IMR-90 (cell line): Measurements from ENCODE around the genes CDC42BPA, SNAP47 and RHOU.

DNA sequence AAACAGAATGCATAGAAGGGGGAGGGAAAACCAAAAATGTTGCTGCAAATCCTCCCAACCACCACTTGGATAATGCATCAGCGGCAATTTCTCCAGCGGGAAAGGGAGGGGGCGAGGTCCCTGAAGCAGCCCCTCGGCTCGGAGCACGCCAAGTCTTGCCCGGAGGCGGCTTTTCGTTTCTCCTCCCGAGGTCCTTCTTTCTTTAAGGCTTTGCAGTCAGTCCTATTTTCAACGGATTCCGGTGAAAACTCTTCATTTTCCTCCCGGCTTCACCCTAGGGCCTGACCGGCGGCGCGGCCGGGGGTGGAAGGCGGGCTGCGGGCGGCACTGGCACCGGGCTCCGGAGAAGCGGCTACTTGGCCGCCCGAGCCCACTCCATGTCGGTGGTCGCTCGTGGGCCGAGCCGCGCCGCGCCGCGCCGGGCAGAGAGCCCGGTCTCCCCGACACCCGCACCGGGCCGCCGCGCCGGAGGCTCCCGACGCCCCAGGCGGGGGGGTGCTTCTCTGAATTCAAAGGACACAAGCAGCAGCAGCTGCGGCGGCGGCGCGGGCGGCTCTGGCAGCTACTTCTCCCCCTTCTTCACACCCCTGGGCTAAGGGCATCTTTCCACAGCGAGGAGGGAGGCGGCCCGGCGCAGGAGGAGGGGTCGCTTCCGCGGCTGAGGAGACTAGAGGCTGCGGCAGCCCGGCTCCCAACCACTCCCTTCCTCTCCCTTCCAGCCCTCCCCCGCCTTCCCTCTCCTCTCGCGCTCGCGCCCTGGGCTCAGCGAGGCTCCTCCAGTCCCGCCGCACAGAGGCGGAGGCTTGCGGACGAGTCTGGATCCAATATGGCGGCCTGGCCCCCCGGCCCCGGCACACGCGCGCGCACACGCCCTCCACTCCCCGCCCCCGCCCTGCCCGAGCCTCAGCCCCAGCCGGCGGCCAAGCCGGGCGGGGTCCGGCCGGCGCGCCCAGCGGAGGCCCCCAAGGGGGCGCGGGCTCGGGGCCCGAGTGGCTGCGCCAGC is at the start of gene CDC42BPA:
CDC42BPA (minus strand) TSS at position 828 of the 1,003 bp plus-strand sequence.
- RRBS = 2% methylated on average over 35 of the region's 99 CpGs
CAGE:
- cytosol, long polyA plus RNA = no peak
- long polyA plus RNA = no peak
- nucleus, long polyA plus RNA = start-site peak on the minus strand centred at position 100 of the sequence, 555 bp wide, 71 and 26 reads in 2 replicates

GRCh38 chr1:227447376-227448194 is 115.8 kb upstream of the ZNF678 start:
- RRBS = 58% methylated on average over 15 of the region's 41 CpGs
CAGE:
- cytosol, long polyA plus RNA = no peak
- long polyA plus RNA = no peak
- nucleus, long polyA plus RNA = no peak

GRCh38 chr1:227560476-227561085 is 2.8 kb upstream of the ZNF678 start:
- RRBS = 36% methylated on average over 6 of the region's 46 CpGs
CAGE:
- cytosol, long polyA plus RNA = no peak
- long polyA plus RNA = no peak
- nucleus, long polyA plus RNA = no peak

DNA sequence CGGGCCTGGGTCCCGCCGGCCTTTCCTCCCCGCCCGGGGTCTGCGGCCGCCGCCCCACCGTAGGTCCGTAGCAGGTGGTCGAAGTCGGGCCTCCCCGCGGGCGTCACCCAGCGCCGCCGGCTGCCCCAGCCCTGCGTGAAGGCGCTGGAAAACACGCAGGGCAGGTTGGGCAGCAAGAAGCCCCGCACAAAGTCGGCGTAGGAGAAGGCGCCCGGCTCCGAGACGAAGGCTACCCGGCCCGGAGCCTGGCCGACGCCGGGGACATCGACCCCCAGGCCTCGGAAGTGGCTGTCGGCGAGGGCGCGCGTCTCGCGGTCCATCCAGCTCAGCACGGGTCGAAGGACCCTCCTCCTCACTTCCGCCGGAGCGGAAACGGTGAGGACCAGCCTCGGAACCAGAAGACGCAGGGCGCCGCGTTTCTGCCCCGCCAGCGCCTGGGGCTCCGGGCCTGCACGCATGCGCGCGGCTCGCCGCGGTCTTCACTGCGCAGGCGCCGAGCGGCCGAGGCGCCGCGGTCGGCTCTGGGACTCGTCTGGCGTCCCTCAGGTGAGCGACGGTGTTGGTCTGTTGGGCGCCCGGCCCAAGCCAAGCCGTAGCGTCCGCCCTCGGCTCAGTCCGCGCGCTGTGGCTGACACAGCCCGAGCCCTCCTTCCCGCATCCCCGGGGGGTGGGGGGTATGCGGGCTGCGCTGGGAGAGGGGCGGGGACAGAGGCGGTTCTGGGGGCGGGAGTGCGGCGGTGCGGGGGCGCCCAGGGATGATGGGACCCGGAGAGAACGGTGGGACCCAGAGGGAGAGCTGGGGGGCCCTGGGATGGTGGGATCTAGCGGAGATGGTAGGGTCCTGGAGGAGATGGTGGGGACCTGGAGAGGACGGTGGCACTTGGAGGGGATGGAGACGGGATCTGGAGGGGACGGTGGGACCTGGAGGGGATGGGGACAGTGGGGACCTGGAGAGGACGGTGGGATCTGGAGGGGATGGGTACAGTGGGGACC is at the start of gene SNAP47:
SNAP47 (plus strand) TSS at position 482 of the 993 bp plus-strand sequence.
- RRBS = 1% methylated on average over 51 of the region's 104 CpGs
CAGE:
- cytosol, long polyA plus RNA = start-site peak on the minus strand centred at position 322 of the sequence, 72 bp wide, 136 and 235 reads in 2 replicates; start-site peak on the plus strand centred at position 508 of the sequence, 55 bp wide, 237 and 690 reads in 2 replicates
- long polyA plus RNA = start-site peak on the minus strand centred at position 311 of the sequence, 44 bp wide, 100 and 110 reads in 2 replicates; start-site peak on the plus strand centred at position 509 of the sequence, 54 bp wide, 457 and 303 reads in 2 replicates
- nucleus, long polyA plus RNA = no peak

GRCh38 chr1:227757717-227758316 is 22.6 kb downstream of the SNAP47 start:
- RRBS = no CpG with 5 or more reads among the region's 5 CpGs
CAGE:
- cytosol, long polyA plus RNA = no peak
- long polyA plus RNA = no peak
- nucleus, long polyA plus RNA = no peak

DNA sequence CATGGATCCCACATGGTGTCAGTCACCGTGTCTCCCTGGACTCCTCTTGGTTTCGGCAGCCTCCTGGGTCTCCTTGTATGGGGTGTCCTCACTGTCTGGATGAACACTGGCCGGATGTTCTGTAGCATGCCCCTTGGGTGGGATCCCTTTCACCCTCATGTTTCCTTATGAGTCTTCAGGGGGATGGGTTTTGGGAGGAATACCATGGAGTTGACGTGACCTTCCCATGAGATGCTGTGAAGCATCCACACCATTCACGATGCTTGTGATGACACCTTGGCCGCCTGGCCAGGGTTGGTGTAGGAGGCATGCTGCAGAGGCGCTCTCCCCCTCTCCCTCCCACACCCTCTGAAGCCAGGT is 4.4 kb downstream of the GJC2 start:
- RRBS = no CpG with 5 or more reads among the region's 7 CpGs
CAGE:
- cytosol, long polyA plus RNA = no peak
- long polyA plus RNA = no peak
- nucleus, long polyA plus RNA = no peak

DNA sequence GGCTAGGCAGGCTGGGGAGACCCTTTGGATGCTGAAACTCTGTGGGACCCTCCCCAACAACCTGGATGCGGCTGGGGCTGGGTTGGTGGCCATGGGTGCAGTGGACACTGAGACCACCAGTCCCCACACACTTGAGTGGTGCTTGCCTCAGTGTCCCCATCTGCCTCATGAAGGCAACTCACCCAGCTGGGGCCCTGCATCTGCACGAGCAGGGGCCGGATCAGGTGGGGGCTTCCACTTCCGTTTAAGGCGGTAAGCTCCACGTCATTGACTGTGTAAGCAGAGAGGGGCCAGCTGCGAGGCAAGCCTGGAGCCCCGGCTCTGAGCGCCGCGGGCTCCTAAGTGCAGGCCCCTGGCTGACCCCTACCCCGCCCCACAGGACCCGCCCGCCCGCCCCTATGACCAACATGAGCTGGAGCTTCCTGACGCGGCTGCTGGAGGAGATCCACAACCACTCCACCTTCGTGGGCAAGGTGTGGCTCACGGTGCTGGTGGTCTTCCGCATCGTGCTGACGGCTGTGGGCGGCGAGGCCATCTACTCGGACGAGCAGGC is 7.7 kb downstream of the GJC2 start:
- RRBS = 71% methylated on average over 5 of the region's 26 CpGs
CAGE:
- cytosol, long polyA plus RNA = no peak
- long polyA plus RNA = no peak
- nucleus, long polyA plus RNA = no peak

DNA sequence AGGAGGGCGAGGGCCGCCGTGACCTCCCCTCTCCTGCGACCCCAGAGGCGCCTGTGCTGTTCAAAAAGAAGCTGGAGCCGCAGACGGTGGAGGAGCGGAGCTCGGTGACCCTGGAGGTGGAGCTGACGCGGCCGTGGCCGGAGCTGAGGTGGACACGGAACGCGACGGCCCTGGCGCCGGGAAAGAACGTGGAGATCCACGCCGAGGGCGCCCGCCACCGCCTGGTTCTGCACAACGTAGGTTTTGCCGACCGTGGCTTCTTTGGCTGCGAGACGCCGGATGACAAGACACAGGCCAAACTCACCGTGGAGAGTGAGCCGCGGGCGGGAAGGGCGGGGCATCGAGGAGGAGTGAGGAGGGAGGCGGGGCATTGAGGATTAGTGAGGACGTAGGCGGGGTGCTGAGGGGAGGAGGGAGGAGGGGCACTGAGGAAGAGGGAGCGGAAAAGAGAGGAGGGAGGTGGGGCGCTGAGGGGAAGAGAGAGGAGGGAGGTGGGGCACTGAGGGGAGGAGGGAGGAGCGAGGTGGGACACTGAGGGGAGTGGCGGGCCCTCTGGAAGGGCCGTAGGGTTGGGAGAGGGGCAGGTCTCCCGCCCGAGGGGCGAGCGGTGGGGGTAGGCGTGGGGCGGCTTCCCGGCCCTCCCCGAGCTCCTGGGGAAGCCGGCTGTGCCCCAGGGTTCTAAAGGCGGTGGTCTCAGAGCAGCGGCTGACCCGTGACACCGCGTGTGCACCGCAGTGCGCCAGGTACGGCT is 68.0 kb downstream of the OBSCN start:
- RRBS = 2% methylated on average over 16 of the region's 62 CpGs
CAGE:
- cytosol, long polyA plus RNA = no peak
- long polyA plus RNA = no peak
- nucleus, long polyA plus RNA = no peak

DNA sequence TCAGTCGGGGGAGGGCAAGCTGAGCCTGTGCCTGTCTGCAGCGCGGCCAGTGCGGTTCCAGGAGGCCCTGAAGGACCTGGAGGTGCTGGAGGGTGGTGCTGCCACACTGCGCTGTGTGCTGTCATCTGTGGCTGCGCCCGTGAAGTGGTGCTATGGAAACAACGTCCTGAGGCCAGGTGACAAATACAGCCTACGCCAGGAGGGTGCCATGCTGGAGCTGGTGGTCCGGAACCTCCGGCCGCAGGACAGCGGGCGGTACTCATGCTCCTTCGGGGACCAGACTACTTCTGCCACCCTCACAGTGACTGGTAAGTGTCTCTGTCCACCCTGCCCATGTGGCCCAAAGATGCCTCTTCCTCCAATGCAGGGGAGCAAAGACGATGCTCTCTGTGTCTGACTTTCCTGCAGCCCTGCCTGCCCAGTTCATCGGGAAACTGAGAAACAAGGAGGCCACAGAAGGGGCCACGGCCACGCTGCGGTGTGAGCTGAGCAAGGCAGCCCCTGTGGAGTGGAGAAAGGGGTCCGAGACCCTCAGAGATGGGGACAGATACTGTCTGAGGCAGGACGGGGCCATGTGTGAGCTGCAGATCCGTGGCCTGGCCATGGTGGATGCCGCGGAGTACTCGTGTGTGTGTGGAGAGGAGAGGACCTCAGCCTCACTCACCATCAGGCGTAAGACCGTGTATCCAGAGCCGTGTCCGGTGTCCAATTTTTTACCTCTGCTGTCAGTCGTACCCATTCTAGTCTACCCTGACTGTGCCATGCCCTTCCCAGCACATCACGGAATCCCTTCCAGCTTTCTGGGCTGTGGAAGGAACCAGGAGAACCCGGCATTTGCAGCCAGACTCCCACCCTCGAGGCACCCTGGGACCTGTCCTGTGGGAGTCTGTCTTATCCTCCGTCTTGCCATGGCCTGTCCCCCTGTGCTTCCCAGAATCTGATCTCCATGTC is 80.1 kb downstream of the OBSCN start:
- RRBS = no CpG with 5 or more reads among the region's 35 CpGs
CAGE:
- cytosol, long polyA plus RNA = no peak
- long polyA plus RNA = no peak
- nucleus, long polyA plus RNA = no peak

- RRBS = no CpG with 5 or more reads among the region's 7 CpGs
CAGE:
- cytosol, long polyA plus RNA = no peak
- long polyA plus RNA = no peak
- nucleus, long polyA plus RNA = no peak
Measured at GRCh38 chr1:228358840-228359159, 47.8 kb downstream of the TRIM11 start.

- RRBS = no CpG with 5 or more reads among the region's 22 CpGs
CAGE:
- cytosol, long polyA plus RNA = no peak
- long polyA plus RNA = no peak
- nucleus, long polyA plus RNA = no peak
Measured at GRCh38 chr1:228367637-228368592, 38.7 kb downstream of the TRIM11 start.

DNA sequence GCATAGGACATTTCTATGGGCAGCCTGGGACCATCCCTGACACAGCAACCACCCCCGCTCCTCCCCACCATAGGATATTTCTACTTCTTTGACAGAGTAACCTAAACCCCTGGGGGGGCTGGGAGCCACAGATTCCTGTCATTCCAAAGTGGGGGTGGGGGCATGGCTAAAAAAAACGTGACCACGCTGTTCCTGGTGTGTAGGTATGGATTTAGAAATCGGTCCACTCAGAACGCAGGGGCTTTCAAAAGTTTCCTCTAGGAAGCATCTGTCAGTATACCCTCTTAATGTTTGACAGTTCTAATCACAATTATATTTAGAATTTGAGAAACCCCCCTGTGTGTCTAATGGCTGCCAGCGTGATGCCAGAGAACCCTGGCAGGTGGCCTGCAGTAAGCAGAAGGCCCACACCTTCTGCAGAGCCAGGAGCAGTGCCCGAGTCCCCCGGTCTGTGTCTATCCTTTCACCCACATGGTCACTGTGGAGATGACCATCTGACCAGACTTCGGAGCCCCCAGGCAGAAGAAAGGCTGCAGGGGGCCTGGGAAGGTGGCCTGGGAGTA is 1.2 kb upstream of the TRIM11 start:
- RRBS = no CpG with 5 or more reads among the region's 9 CpGs
CAGE:
- cytosol, long polyA plus RNA = no peak
- long polyA plus RNA = no peak
- nucleus, long polyA plus RNA = no peak

- RRBS = 3% methylated on average over 6 of the region's 29 CpGs
CAGE:
- cytosol, long polyA plus RNA = no peak
- long polyA plus RNA = no peak
- nucleus, long polyA plus RNA = no peak
Measured at GRCh38 chr1:228463553-228464110, 5.7 kb downstream of the H2BC26 start.

GRCh38 chr1:228471161-228471618 is 13.3 kb downstream of the H2BC26 start:
- RRBS = no CpG with 5 or more reads among the region's 30 CpGs
CAGE:
- cytosol, long polyA plus RNA = no peak
- long polyA plus RNA = no peak
- nucleus, long polyA plus RNA = no peak

DNA sequence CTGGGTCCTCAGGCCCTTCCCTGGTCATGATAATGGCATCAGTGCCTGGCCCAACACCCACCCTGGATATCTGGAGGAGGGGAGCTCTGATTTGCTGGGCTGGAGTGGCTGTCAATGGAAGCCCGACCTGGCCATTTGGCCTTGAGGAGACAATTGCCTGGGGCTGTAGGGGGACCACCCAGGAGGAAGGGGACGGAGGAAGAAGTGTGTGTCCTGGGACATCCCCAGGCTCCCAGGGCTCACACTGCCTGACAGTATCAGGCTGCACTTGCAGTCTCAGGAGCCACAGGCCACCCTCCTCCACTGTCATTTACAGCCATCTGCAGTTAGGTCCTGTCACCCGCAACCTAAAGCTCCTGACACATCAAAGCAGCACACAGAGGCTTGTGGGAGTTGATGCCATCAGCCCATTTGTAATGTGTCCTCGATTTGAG is 7.9 kb upstream of the RNF187 start:
- RRBS = no CpG with 5 or more reads among the region's 4 CpGs
CAGE:
- cytosol, long polyA plus RNA = no peak
- long polyA plus RNA = no peak
- nucleus, long polyA plus RNA = no peak

DNA sequence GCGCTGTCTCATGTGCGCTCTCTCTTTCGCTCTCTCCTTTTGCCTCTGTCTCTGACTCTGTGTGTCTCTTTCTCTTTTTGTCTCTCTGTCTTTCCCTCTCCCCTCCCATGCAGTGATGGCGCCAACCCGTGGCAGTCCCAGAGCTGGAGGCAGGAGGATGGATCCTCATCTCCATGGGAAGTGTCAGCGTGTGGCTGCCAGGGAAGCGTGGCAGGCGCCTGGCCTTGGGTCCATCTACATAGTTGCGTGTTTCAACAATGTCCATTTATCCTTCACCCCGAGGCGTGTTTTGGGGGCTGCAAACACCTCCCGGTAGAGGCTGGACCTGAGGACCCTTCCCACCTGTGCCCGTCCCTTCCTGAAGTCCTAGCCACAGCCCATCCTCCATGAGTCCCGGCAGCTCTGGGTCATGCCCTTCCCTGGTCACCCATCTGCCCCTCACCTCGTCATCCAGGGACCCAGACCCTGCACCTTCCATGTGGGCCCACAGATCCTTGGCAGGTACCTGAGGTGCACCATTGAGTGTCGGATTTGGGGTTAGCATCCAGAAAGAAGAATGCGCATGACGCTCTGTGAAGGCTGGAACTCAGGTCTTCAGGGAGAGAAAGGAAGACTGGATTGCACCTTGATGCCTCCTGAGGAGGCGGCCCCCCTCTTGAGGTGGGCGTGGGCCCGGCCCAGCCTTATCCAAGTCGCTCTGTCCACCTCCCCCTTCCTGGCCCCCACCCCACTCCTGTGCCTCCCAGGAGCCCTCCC is 6.8 kb downstream of the RNF187 start:
- RRBS = 92% methylated on average over 2 of the region's 22 CpGs
CAGE:
- cytosol, long polyA plus RNA = no peak
- long polyA plus RNA = start-site peak on the minus strand centred at position 428 of the sequence, 600 bp wide, 53 and 16 reads in 2 replicates
- nucleus, long polyA plus RNA = no peak

- RRBS = 35% methylated on average over 8 of the region's 23 CpGs
CAGE:
- cytosol, long polyA plus RNA = no peak
- long polyA plus RNA = no peak
- nucleus, long polyA plus RNA = no peak
Measured at GRCh38 chr1:228500847-228501623, 13.9 kb downstream of the RNF187 start.

GRCh38 chr1:228669153-228669508 is 66.1 kb upstream of the RHOU start:
CAGE:
- cytosol, long polyA plus RNA = no peak
- long polyA plus RNA = no peak
- nucleus, long polyA plus RNA = no peak

DNA sequence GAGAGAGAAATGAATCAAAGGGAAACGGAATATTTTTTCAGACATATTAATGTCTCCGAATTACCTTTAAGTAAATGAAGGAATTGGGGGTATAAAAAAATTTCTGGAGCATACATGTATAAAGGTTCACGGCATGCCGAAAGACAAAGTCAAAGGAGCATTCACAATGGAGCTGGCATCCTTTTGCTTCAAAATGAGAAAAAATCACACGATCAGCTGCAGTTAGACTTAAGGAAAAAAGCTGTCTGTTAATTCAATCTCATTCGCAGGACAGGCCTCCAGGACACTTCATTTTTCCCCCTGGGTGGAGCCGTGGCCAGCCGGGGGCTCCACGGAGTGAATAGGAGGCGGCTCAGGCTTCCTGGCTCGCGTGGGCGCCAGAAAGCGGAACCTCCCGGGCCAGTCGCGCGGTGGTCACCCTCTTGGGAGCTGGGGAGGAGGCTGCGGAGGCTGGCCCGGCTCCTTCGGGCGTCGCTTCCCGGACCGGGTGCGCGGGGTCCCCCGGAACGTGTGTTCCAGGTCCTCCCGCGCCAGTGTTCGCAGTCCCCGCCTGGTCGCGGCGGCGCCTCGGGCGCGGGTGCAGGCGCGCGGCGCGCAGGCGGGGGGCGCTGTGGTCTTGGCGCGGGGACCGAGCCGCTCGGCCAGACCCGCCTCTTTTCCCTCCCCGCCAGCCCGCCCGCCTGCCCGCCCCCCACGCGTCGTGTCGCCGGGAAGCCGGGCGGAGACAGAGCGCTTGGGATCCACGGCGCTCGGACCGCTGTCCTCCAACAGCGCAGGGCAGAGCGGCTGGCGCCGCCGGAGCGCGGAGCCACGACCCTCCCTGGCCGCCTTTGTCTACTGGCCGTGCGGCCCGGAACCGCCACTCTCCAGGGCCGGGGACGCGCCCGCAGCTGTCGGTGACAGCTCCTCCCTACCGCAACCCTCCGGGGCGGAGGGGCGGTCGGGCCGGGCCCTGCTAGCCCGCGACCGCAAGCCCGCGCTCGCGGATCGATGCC is at the start of gene RHOU:
RHOU (plus strand) TSS at position 727 of the 995 bp plus-strand sequence.
- RRBS = 2% methylated on average over 43 of the region's 101 CpGs
CAGE:
- cytosol, long polyA plus RNA = no peak
- long polyA plus RNA = no peak
- nucleus, long polyA plus RNA = no peak

GRCh38 chr1:228911190-228911899 is 176.1 kb downstream of the RHOU start:
- RRBS = no CpG with 5 or more reads among the region's 13 CpGs
CAGE:
- cytosol, long polyA plus RNA = no peak
- long polyA plus RNA = no peak
- nucleus, long polyA plus RNA = no peak